Measurements from ENCODE around the genes PRIM1 and ZBTB39.

DNA sequence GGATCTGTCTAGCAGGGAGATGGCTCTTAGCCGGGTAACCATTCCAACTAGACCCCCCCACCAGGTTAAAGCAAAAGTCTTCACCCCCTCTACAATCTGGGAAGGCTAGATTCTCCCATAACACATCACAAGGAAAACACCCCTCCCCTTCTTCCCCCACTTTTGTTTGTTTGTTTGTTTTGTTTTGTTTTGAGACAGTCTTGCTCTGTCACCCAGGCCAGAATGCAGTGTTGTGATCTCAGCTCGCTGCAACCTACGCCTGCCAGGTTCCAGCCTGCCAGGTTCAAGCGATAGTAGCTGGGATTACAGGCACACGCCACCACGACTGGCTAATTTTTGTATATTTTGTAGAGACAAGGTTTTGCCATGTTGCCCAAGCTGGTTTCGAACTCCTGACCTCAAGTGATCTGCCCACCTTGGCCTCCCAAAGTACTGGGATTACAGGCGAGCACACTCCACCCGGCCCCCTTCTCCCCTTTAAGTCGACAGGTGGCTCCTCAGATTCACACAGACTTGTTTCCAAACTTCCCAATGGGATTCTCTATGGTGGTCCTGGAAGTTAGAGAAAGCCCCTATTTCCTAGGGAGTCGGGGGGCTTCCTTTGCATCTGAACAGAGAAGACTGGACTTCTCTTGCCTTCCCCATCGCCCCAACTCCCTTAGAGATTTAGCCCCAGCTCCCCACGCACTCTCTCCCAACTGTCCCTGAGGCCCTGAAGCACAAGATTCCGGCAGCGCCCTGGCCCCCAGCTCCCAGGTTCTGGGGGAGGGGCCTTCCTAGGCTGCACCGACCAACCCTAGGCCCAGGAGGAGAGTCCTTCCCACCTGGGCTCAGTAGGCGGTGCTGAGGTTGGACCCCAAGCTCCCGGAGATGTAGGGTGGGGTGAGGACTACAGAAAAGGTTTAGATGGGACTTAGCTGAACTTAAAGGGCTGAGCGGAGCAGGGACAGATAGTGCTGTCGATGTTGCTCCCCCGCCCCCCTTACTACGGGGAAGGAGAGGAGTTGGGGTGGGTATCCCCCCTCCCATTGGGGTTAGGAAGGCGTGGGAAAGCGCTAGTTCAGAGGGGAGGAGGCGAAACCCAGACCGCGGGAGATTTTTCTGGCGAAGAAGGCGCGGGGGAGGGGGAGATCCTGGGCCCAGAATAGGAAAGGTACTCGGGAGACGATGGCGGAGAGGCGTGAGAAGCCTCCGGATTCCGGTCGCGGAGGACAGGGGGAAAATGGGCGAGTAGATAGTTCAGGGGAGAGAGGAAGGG lies 3.9 kb upstream of the BAZ2A start:
- PRO-cap: bidirectional peak, plus-strand start at position 833 of the sequence, minus-strand start at position 714 of the sequence
- RAMPAGE, long total RNA, 4 experiments: no peak in any of the 4 experiments

DNA sequence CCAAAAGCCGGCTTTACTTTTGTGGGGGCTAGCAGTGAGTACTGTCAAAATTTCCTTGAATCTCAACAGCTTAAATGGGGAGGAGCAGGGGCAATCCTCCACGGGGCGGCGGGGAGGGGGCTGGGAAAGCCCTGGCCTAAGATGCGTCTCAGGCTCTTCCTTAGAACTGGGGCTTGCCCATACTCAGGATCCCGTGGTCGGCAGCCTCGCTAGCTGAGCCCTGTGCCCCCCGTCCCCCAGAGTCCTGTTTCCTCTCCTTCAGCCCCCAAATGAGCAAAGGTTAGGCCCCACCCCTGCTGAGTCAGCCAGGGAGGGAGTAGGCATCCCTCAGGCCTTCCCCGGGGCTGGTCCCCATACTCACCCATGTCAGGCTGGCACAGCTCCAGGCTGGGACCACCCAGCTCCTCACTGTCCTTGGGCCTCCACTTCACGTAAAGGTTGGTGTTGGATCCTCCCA lies 5.7 kb upstream of the BAZ2A start:
- PRO-cap: unidirectional peak, minus-strand start at position 243 of the sequence
- RAMPAGE, long total RNA, 4 experiments: no peak in any of the 4 experiments

- PRO-cap: unidirectional peak, plus-strand start at chr12:56724093
- RAMPAGE, long total RNA, 4 experiments: no peak in any of the 4 experiments
Measured at GRCh38 chr12:56723751-56724283, 1.3 kb downstream of the NACA start.

DNA sequence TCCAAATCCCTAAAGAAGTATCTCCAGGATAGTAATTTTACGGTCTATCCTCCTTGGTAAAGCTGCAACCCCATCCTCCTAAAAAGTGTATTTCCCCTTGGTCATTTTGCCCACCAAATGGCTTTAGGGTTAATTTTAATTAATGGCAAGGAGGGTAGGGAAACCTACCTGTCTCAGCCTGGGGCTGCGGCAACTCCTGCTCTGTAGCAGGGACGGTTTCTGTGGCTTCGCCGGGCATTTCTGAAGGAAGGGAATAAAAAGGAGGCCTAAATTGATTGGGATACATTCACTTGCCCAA lies 866 bp downstream of the NACA start:
- PRO-cap: no peak
- RAMPAGE, long total RNA, 4 experiments: no peak in any of the 4 experiments

- PRO-cap: no peak
- RAMPAGE, long total RNA, 4 experiments: no peak in any of the 4 experiments
Measured at GRCh38 chr12:56725759-56726045, 603 bp upstream of the NACA start.

DNA sequence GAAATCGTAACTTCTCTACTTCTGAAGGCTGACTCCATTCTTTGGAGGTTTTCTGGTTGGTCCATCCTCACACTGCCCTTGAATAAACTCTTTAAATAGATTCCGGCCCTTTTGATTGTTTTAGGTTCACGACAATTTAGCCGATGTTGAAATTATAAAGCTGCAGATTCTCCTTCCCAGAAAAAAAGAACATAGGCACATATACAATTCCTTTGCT lies 855 bp upstream of the NACA start:
- PRO-cap: no peak
- RAMPAGE, long total RNA, 4 experiments: no peak in any of the 4 experiments

- PRO-cap: unidirectional peak, minus-strand start at chr12:56752323; unidirectional peak, minus-strand start at chr12:56752374
- RAMPAGE, long total RNA, 4 experiments: no peak in any of the 4 experiments
Measured at GRCh38 chr12:56751725-56752628, at the start of gene PRIM1. Gene PRIM1 (minus strand): TSS chr12:56752323.

- PRO-cap: no peak
- RAMPAGE, long total RNA, 4 experiments: no peak in any of the 4 experiments
Measured at GRCh38 chr12:56766338-56767017, 3.4 kb downstream of the HSD17B6 start.

GRCh38 chr12:56877032-56877531 lies 57.1 kb downstream of the SDR9C7 start:
- PRO-cap: no peak
- RAMPAGE, long total RNA, 4 experiments: no peak in any of the 4 experiments

DNA sequence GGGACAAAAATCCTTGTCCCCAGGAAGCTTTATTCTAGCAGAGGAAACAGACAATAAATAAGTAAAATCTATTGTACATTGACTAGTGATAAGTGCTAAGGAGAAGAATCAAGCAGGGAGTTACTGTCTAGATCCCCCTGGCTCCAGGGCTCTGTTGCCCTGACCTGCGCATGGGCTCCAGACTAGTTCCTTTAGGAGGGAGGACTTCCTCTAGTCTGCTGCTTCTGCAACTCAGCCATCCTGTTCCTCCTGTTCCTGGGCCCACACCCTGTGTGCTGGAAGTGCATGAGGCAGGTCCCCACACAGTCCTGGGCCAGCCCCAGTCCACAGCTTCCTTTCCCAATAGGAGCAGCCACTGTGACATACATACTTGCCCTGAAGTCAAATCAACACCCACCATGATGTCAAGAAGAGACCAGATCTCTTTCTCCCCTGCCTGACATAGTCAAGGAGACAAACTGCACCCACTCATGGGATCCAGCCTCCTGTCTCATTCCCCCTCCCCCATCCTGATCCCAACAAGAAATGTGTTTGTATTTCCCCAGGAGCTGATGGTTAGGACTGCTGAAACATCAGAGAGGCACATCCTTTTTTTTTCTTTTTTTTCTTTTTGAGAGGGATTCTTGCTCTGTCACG lies 1.3 kb downstream of the SDR9C7 start:
- PRO-cap: no peak
- RAMPAGE, long total RNA, 4 experiments: no peak in any of the 4 experiments

GRCh38 chr12:56949256-56949722 lies 8.1 kb downstream of the RDH16 start:
- PRO-cap: no peak
- RAMPAGE, long total RNA, 4 experiments: no peak in any of the 4 experiments

DNA sequence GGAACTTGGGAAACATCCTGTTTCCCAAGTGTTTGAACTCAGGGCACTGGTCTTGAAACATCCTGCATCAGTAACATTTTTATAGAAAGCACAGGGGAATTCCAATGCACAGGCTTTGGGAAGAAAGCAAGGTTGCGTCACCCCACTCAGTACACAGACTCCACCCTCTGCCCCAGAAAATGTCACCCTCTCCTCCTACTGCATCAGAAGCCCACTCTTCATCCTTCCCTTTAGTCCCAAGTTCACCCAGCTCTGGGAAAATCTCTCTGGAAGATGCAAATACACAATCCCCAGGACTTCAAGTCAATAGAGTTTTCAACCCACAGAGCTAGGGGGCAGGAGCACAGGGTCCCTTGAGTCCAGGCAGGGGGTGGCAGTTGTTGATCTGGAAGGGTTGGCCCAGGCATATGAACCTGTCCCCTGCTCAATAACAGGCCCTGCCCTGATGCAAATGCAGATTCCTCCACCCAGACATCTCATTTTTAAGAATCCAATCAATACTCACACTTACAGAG lies 1.7 kb downstream of the RDH16 start:
- PRO-cap: no peak
- RAMPAGE, long total RNA, 4 experiments: no peak in any of the 4 experiments

DNA sequence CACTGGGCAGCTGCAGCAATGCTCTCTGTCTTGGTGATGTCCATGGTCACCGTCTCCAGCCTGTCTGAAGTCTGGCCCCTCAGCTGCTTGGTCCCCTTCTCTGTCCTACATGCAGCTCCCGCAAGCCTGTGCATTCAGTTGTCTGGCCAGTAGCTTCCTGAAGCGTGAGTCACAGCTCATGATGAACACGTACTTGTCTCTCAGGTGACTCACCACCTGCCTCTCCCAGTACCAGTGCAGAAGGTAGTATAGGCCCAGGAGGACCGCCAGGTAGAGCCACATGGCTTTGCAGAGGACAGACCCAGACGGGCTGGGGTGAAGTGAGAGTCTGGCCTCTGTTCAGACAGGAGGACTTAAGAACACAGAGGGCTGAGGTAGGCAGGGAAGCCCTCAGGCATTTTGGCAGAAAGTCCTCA lies 8.6 kb upstream of the GPR182 start:
- PRO-cap: no peak
- RAMPAGE, long total RNA, 4 experiments: no peak in any of the 4 experiments

DNA sequence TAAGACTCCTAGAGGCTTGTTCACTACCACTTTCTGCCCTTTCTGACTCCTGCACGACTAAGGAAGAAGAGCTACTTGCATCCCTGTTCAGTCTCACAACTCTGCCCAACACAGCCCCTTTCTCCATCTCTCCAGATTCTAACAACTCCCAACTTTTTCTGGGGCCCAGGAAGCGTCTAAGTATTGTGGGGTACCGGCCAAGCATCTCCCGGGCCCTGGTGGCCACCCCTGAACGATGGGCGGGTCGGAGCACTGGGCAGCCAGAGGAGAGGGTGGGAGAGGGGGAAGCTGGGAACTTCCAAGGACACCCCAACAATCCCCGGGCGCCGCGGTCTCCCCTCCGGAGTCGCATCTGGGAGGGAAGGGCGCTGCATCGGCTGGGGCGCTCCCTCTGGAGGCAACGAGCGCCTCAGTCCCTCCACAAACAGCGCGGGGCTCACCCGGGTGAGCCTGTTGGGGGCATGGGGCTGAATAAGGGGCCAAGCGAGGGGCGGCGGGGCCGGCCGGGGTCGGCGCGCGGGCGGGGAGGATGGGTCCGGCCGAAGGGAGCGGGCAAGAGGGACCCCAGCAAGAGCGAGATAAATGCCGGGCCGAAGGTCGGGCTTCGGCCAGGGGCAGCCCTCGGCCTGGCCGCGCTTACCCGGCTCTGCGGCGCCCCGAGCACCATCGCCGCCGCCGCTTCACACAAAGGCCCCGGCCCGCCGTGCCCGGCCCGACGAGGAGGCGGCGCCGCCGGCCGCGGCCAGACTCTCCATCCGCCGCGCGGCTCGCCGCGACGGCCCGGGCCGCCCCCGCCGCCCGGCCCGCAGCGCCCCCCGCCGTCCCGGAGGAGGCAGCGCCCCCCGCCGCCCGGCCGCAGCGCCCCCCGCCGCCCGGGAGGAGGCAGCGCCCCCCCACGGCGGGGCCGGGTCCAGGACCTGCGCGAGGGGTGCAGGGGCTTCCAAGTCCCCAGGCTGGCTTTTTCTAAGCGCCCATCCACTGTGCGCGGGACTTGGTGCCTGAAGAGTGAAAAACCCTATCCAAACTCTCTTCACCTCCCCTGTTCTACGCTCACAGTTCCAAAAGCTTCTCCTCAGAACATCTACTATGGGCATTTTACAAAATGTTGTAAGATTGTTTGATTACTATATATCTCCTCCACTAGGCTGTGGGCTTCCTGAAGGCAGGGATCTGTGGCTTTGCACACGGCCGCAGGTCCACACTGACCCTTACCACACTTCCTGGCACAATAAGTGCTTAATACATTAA lies at the start of gene ZBTB39:
Gene ZBTB39, minus strand, starts transcription at position 782 of the 1,248 bp plus-strand sequence.
- PRO-cap: bidirectional peak, plus-strand start at position 896 of the sequence, minus-strand start at position 686 of the sequence
- RAMPAGE, long total RNA, 4 experiments: no peak in any of the 4 experiments

DNA sequence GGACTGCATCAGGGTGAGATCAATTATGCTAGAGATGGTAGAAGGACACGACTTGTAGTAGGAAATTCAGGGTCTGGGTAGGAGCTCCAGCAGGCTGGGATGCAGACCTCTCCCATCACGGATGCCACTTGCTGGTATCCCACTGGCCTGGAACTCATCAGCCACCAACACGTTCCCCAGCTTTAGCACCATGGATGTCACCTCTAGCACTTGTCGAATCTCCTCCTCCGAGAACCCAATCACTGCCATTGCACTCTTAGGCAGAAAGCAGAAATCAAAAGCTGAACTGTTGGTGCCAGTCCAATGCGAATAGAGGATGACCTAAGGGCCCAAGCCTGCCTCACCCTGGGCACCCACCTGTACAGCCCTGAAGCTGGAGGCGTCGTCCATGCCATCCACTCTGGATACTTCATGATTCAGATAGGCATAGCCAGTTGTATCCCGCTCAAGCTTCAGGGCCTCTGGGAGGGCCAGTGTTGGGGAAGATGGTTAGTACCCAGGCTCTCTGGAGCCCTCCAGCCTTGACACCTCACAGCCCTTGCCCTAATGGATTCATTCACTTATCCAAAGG lies 6.1 kb downstream of the MYO1A start:
- PRO-cap: no peak
- RAMPAGE, long total RNA, 4 experiments: start-site peak on the minus strand in 1 of 4 experiments, centred at position 269 of the sequence, 5 reads per replicate

GRCh38 chr12:57079475-57079684 lies 789 bp upstream of the NEMP1 start:
- PRO-cap: no peak
- RAMPAGE, long total RNA, 4 experiments: no peak in any of the 4 experiments

- PRO-cap: no peak
- RAMPAGE, long total RNA, 4 experiments: no peak in any of the 4 experiments
Measured at GRCh38 chr12:57105987-57106785, 5.0 kb downstream of the STAT6 start.

DNA sequence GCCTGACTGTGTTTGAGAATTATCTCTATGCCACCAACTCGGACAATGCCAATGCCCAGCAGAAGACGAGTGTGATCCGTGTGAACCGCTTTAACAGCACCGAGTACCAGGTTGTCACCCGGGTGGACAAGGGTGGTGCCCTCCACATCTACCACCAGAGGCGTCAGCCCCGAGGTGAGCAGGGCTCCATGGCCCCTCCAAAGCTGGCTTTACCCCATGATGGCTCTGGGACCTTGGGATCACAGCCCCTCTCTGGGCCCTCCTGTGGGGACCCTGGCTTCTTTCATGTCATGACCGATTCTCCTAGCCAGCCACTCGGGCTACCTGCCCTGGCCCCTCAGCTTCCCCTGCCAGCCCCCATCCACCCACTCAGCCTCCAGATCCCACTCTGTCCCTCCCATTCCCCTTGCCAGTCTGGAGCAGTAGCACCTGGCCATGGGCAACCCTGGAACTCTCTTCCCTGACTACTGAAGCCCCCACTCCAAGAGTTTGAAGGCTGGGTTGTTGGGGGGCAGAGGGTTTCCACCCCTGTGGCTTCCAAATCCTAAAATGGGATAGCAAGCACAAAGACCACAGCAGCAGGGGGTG lies 27.9 kb downstream of the LRP1 start:
- PRO-cap: no peak
- RAMPAGE, long total RNA, 4 experiments: start-site peak on the plus strand in 1 of 4 experiments, centred at position 165 of the sequence, 99 reads per replicate

DNA sequence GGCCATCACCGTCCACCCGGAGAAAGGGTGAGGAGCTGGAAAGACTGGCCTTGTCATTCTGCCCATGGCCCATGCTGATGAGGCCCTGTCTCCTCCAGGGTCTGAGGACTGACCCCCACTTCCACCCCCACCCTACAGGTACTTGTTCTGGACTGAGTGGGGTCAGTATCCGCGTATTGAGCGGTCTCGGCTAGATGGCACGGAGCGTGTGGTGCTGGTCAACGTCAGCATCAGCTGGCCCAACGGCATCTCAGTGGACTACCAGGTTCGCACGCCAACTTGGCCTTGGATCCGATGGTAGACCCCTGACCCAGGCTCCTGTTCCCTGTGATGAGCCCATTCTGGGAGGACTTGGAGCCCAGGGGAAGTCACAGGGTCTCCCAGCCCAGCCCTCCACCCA lies 32.4 kb upstream of the NXPH4 start:
- PRO-cap: no peak
- RAMPAGE, long total RNA, 4 experiments: no peak in any of the 4 experiments

- PRO-cap: no peak
- RAMPAGE, long total RNA, 4 experiments: no peak in any of the 4 experiments
Measured at GRCh38 chr12:57372077-57372452, 58.8 kb downstream of the R3HDM2 start.